AG04449 (cell line): ENCODE measurements around the genes CCND1 and FGF19.

DNA sequence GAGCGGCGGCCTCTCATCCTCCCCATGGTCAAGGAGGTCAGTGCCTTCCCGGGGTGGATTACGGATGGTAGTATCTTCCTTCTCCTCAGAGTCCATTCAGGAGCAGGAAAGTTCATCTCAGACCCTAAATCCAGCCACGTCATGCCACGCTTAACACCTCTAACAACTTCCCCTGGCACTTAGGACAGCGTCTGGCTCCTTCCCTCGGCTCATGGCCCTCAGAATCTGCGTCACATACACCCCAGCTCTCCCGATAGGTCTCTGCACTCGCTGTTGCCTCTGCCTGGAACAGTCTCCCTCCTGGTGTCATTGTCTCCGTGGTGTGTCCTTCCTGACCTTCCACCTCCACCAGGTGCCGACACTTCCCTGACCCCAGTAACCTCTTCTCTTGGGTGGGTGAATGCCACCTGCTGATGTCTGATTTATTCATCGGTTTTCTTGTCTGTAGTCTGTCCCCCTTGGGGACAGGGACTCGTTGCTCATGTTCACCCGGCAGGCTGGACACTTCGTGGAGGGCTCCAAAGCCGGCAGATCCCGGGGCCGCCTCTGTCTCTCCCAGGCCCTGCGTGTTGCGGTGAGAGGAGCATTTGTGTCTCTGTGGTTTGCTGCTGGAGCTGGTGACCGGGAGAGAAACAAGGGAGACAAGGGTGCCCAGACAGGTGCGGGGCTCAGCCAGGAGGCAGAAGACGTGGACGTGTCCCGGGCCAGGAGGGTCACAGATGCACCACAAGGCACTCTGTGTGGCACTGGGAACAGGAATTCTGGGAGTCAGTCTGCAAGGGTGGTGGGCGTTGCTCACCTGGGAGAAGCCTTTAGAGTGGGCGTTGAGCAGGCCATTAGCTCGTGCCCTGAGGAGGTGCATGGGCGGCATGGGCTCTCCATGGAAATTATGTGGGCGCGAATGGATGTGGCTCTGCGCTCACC lies 1.5 kb downstream of the MYEOV start:
- RRBS = 96% methylated on average over 7 of the region's 34 CpGs

DNA sequence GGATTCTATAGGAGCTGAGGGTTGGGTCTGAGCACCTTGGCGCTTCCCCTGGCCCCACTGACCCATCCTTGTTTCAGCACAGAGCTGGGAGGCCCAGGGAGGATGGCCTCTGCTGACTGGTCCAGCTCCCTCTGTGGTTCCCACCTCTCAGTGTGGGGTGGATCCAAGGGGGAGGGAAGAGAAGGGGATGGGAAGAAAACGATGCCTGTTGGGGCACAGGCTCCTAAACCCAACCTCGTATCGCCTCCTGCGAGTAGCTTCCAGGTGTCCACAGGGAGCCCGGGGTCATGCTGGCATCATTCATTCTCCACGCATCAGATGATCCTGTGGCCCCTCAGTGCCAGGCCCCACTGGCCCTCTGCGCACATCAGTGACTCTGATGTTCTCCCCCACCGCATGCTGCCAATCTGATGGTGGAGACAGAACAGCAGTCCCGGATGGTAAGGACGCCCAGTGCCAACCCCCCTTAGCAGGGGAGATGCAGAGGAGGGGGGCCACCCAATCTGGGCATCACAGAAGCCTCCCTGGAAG lies 5.1 kb downstream of the MYEOV start:
- RRBS = no CpG with 5 or more reads among the region's 11 CpGs

DNA sequence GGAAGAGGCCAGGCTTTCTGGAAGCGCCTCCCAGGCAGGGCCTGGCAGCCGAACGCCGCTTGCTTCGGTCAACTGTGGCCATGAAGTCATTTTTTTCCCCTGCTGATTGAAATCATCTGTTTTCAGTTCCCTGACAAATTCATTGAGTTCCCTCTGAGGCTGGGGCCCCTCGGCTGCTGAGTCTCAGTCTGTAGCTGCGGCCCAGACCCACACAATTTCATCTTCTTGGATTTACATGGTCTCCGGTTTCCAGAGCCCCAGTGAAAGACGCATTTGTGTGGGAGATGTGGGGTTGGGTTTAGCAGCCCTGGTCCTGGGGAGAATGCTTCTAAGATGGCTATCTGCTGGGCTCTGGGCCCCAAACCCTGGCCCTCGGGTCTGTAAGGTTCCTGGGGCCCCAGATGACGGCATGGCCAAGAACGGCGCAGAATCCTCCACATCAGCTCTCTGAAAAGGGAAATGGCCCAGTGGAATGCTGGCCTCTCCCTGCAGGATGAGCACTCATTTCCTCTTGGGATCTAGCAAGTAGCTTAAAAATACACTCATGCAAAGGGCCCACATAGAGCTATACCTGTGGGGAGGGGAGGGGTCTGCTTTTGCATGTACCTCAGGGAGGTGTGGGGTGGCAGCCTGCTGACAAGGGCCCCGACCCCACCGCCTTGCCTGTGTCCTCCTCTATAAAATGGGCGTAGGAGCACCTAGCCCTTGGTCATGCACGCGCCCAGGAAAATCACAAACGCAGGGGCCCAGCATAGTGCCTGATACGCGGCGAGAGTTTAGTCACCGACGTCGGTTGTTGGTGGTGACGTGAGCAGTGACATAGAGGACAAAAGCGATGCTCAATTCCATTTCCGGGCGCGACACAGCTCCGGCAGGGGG lies 150.0 kb downstream of the MYEOV start:
- RRBS = no CpG with 5 or more reads among the region's 31 CpGs

GRCh38 chr11:69480410-69481001 lies 160.4 kb upstream of the CCND1 start:
- RRBS = 61% methylated on average over 5 of the region's 11 CpGs

DNA sequence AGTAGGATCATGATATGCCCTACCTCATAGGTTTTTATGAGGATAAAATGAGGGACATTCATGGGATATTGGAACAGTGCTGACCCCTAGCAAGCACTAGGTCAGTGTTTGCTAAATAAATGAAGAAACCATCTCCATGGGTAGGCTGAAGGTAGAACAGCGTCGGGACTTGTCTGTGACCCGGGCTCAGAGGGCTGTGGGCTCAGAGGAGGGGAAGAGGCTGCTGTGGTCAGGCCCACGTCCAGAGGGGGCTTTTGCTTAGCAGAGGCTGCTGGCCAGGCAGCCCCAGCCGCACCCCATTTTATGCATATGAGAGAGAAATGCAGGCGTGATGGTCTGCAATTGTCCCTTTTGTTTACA lies 157.6 kb upstream of the CCND1 start:
- RRBS = no CpG with 5 or more reads among the region's 6 CpGs

DNA sequence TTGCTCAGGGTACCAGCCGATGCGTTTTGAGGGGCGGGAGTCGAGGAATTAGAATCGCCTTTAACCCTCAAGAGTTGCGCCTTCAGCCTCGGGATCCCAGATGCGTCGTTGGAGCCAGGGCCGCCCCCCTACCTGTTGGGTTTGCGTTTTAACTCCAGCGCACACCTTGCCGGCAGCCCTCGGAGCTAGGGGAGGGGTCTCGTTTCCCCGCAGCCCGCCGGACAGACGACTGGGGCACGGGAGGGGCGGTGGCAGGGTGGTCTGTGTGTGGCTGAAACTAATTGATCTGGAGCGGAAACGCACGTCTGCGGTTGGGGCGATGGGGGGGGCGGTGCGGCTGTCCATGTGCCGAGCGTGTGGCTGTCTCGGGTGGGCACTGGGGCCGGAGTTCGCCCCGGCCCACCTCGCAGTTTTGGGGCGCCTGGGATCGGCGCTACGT lies 3.3 kb upstream of the CCND1 start:
- RRBS = 10% methylated on average over 6 of the region's 39 CpGs

- RRBS = 1% methylated on average over 24 of the region's 89 CpGs
Observed at GRCh38 chr11:69640471-69641726, at the start of gene CCND1. CCND1 (plus strand) TSS chr11:69641156.

DNA sequence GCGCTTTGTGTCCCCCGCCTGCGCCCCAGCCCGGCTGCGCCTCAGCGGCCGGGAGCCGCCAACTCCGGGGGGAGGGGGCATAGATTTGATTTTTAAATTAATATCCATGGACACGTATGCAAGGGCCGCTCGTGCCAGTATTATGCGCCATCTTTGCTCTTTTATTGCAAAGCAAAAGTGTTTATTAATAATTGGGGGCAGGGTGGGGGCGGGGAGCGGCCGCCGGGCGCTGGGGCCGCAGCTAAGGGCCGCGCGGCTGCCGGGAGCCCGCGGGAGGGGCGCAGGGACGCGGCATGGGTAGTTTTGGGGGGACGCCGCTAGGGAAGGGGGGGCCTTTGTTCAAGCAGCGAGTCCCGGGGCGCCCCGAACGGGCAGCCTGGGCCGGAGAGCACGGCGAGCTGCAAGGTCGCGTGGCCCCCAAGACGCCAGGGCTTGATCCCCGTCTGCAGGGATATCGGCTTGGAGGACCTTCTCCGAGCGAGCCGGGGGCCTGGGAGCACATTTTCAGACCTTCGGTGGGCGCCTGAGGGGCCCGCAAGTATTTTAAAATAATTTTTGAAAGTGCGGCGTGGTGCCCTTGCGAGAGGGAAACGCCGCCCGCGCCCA lies 967 bp downstream of the CCND1 start:
- RRBS = 3% methylated on average over 23 of the region's 56 CpGs

- RRBS = 83% methylated on average over 2 of the region's 19 CpGs
Observed at GRCh38 chr11:69647395-69647959, 6.5 kb downstream of the CCND1 start.

DNA sequence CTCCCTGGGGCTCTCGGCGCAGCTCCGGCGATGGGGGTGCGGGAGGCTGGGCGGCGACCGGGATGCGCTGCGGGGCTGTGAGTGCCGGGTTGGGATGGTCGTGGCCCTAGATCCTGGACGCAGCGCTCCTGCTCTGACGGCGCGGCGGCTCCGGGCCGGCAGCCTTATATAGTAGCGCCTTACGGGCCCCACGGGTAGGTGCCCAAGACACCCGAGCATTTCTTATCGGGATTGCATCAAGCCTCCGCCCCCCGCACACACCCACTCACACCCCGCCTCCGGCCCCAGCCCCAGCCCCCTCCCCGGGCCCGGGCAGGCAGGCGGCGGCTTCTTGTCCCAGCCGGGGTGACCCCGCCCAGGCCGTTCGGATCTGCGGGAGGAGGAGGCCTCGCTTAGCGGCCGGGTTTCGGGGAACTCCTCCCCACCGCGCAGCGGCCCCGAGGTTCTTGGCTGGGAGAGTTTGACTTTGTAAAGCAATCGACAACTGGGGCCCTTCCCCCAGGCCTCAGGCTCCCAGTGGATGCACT lies at the start of gene FGF19:
TSS of gene FGF19 (minus strand) at position 141 of the 527 bp plus-strand sequence.
- RRBS = 3% methylated on average over 20 of the region's 47 CpGs

GRCh38 chr11:69918093-69918719 lies 99.0 kb upstream of the FGF3 start:
- RRBS = no CpG with 5 or more reads among the region's 28 CpGs

DNA sequence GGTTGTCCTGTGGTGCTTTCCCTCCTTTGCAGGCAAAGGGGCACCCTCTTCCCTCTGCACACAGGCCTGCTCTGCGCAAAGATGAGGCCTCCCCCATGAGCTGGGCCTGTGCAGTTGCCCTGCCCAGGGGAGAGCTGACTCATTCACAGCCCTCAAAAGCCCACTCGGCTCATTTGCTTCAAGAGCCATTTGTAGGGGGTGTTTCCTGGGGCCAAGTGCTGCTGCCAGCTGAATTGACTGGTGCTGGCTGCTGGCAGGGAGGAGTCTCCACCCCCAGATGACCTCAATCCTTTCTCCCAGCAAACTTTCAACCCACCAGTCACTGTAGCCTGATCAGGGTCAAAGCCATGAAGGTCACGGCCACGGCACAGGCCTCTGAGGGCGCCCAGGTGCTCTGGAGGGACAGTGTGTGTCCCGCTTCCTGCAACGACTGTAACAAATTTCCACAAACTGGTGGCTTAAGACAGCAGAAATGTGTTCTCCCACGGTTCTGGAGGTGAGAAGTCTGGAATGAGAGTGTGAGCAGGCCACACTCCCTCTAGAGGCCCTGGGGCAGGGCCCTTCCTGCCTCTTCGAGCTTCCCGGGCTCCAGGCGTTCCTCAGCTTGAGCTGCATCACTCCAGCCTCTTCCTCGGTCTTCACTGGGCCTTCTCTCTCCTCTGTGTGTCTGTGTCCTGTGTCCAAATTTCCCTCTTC lies 48.7 kb upstream of the ANO1 start:
- RRBS = no CpG with 5 or more reads among the region's 12 CpGs

- RRBS = 21% methylated on average over 12 of the region's 24 CpGs
Observed at GRCh38 chr11:70073753-70074570, 4.2 kb upstream of the ANO1 start.

- RRBS = 80% methylated on average over 5 of the region's 20 CpGs
Observed at GRCh38 chr11:70187571-70188333, 15.3 kb upstream of the FADD start.

DNA sequence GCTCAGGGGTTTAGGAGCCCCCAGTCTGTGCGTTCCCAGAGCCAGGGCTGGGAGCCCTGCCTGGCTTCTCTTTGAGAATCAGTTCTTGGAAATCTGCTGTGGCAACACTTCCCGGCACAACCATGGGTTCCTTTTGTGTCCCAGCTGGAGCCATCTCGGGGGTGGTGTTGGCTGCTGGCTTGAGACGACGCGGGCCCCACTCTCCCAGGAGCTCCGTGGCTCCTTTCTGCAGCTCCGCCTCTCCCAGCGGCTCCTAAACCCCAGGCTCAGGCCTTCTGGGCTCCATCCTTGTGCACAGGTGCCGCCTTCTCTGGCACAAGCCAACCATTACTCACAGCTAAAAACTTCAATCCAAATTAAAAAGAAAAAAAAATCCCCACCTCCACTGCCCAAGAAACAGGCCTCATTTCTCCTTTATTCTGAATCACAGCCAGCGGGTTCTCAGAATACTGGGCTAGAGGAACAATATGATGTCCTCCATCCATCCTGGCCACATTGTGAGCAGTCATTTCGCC lies 18.6 kb upstream of the PPFIA1 start:
- RRBS = no CpG with 5 or more reads among the region's 12 CpGs

- RRBS = no CpG with 5 or more reads among the region's 10 CpGs
Observed at GRCh38 chr11:70331905-70332310, 61.4 kb downstream of the PPFIA1 start.

- RRBS = no CpG with 5 or more reads among the region's 21 CpGs
Observed at GRCh38 chr11:70383827-70385050, 14.1 kb upstream of the CTTN start.

GRCh38 chr11:70628768-70629601 lies 230.7 kb downstream of the CTTN start:
- RRBS = 46% methylated on average over 6 of the region's 25 CpGs

GRCh38 chr11:70826326-70827189 lies 425.8 kb downstream of the SHANK2 start:
- RRBS = under 1% methylated on average over 5 of the region's 38 CpGs

GRCh38 chr11:71220026-71220434 lies 32.3 kb downstream of the SHANK2 start:
- RRBS = no CpG with 5 or more reads among the region's 6 CpGs